Monocyte (primary cell): ENCODE results near the gene TMEM18.

GRCh38 chr2:42854-43265, 3.4 kb downstream of the FAM110C start:
- PRO-cap, 2 experiments: no peak in any of the 2 experiments

DNA sequence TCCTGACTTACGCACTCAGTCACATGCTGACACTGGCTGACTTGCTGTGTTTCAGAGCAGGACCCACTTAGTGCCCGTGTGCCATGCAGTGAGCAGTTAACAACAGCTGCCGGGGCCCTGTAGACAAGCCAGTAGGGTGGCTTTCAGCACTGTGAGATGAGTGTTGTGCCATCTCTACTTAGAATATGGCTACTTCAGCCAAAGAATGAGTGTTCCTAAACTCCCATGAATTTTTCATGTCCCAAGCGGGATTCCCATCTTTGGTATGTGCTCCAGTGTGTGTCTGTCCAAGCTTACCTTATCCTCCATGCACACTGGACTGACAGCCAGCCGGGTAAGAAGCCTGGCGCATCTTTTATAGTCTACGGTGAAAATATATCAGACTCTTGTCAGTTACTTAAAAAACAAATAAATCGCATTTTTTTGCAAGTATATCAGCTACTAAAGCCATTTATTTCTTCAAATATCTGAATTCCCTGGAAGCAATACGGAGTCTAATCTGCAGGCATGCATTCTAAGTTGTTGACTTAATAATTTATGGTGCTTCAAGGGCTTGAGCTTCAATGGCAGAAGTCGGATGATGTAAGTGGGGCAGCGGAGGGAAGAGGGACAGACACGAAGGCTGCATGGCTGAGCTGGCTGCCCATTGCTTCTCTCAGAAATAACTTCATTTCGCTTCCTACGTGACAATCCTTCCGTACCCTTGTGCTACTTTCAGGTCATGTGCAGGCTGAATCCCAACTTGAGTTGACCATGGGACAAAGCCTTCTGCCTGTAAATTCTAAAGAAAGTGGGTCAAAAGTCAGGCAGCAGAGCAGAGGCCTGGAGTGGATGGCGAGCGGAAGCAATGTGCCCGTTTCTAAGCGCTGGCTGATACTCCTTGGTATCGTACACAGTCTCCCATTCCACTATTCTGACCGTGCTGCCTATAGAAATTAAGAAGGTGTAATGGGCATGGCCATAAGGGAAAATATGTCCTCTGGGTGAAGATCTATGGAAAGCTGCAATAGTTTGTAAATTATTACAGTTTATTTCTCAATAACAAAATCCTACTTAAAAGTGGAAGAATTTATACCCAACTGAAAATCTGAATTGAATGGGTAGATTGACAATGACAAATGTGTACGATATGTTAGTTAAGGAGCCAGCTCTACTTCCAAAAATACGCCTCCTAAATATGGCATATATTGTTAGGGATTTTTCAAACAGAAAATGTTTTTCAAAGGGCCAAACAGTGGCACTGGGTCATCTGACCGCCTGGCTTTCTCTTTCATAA, 4.6 kb downstream of the ALKAL2 start:
- PRO-cap, 2 experiments: no peak in any of the 2 experiments

GRCh38 chr2:393538-394931, 106.1 kb upstream of the ALKAL2 start:
- PRO-cap, 2 experiments: no peak in any of the 2 experiments

DNA sequence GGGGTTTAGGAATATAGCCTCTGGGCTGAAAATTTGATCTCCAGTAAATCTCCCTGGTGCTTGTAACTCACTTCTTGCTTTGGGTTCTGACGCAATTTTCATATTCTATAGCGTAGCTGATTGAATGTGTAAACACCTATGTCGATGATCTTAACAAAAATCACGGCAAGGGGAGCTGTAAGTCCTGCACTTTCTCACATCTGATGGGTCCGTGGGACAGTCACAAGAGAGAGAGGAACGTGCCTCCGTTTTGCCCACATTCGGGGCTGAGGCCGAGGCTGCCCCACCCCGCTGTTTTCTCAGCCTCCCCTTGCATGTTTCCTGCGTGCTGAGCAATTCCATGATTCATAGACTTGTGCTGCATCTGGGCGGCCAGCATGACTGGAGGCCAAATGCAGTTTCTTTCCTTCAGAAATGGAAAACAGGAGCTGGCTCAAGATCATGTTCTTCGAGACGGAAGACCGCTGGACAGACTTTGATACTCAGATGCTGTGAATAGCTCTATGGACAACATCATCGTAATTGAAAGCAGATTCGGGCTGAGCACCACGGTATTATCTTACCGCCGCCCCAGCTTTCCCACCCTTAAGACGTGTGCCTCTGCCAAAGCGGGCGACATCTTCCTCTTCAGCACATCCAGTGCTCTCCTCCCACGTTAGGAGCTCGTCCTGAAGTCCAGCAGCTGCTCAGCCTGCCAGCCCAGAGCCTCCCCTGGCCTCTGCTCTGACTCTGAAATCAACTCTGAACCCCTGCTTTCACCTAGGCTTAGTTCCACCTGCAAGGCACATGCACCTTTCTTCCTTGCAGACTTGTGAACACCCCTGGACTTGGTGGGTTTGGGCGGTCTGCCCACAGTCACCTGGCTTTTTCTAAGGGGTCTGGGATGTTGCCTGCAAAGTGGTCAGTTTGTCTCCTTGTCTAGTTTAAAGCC, 109.0 kb downstream of the TMEM18 start:
- PRO-cap, 2 experiments: no peak in any of the 2 experiments

DNA sequence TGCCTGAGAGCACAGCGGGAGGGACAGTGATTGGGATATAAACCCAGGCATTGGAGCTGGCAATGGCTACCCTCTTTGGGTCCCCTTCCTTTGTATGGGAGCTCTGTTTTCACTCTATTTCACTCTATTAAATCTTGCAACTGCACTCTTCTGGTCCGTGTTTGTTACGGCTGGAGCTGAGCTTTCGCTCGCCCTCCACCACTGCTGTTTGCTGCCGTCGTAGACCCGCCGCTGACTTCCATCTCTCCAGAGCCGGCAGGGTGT, 84.9 kb downstream of the TMEM18 start:
- PRO-cap, 2 experiments: no peak in any of the 2 experiments

DNA sequence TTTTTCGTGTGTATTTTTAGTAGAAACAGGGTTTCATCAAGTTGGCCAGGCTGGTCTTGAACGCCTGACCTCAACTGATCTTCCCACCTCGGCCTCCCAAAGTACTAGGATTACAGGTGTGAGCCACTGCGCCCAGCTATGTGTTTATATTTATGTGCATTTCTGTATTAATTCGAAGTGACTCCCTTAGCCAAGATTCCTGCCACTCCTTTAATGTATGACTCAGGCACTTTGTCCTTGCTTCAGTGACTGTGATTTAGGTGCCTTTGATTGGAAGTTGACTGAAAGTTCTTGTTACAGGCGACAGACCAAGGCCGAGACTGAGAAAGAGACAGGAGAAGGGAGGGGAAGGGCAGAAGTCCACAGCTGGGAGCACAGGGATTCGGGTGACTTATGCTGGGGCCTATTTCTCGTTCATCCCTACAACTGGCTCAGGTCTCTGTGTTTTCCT, 42.7 kb downstream of the TMEM18 start:
- PRO-cap, 2 experiments: no peak in any of the 2 experiments

- PRO-cap, 2 experiments: peak in 2 of 2 experiments; most common plus-strand start chr2:676944 (in 2); most common minus-strand start chr2:677136 (in 2)
Measured at GRCh38 chr2:676600-677627, at the start of gene TMEM18. Gene TMEM18 (minus strand): TSS chr2:677406.

- PRO-cap, 2 experiments: no peak in any of the 2 experiments
Measured at GRCh38 chr2:1503354-1504165, 90.3 kb downstream of the TPO start.

GRCh38 chr2:1518273-1518854, 105.1 kb downstream of the TPO start:
- PRO-cap, 2 experiments: no peak in any of the 2 experiments

- PRO-cap, 2 experiments: no peak in any of the 2 experiments
Measured at GRCh38 chr2:1560932-1561318, 147.7 kb downstream of the TPO start.

DNA sequence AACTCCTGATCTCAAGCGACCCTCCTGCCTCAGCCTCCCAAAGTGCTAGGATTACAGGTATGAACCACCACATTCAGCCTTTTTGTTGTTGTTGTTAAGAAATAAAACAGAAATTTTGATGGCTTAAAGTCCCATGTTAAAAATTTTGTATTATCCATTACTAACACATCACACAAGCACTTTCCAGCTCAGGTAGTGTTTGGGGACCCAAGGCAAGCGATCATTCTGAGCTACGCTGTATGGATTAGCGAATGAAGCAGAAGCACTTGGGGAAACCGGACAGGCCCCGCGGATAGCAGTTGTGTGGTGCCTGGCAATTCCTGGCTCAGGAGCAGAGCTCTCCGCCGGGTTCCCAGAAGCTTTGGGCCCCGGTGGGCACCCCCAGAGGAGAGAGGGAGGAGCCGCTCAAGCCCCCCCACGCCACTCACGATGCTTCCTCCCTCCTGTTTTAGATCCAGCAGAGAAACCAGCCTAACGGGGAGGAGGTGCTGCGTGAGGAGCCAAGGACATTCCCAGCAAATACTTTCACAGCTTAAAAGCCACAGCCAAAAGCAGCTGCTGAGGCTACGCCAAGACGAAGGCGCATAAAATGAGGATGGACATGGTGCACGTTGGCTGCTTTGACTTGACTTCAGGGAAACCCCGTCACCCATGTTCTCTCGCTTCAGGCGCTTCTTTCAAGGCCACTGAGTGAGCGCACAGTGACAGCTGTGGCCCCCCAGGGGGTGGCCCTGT, 71.9 kb upstream of the PXDN start:
- PRO-cap, 2 experiments: no peak in any of the 2 experiments

GRCh38 chr2:3369058-3369525, 8.5 kb downstream of the EIPR1 start:
- PRO-cap, 2 experiments: no peak in any of the 2 experiments

- PRO-cap, 2 experiments: no peak in any of the 2 experiments
Measured at GRCh38 chr2:3476219-3477312, 42.8 kb downstream of the ADI1 start.

GRCh38 chr2:3488597-3489510, 30.5 kb downstream of the ADI1 start:
- PRO-cap, 2 experiments: no peak in any of the 2 experiments

DNA sequence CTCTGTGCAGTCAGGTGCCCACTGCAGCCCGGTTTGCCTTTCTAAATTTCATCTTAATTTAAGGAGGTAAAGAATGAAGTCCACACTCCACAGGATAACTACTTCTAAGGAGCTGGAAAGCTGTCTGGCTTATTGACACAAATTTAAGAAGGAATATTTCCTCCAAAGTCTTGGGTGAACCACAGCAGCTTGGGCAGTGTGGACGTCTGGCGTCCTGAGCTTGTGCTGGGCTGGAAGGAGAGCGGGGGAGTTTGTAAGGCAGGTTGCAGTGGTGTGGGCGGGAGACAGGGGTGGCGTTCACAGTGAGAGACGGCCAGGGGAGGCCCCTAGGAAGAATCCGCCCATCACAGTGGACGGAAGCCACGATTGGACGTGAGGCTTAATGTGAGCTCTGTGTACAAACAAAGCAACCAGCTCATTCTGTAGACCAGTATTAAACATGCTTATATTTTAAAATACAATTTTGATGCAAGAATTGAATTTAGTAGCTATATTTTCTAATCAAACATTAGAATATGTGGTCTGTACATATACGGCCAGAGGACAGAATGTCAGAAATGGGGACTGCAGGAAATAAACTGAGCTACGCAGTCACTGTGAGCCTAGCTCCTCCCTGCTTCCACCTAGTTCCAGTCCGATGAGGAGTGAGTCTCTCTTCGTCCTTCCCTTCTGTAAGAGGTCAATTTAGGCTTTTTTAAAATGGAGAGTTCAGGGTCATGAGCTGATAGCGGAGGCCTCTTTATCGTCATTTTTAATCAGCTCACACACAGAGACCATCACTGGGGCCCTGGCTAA, 25.6 kb downstream of the ADI1 start:
- PRO-cap, 2 experiments: no peak in any of the 2 experiments

- PRO-cap, 2 experiments: no peak in any of the 2 experiments
Measured at GRCh38 chr2:3611049-3611703, 16.3 kb downstream of the COLEC11 start.

- PRO-cap, 2 experiments: no peak in any of the 2 experiments
Measured at GRCh38 chr2:3739202-3739542, 35.8 kb downstream of the DCDC2C start.

GRCh38 chr2:3859230-3859471, 155.8 kb downstream of the DCDC2C start:
- PRO-cap, 2 experiments: no peak in any of the 2 experiments

DNA sequence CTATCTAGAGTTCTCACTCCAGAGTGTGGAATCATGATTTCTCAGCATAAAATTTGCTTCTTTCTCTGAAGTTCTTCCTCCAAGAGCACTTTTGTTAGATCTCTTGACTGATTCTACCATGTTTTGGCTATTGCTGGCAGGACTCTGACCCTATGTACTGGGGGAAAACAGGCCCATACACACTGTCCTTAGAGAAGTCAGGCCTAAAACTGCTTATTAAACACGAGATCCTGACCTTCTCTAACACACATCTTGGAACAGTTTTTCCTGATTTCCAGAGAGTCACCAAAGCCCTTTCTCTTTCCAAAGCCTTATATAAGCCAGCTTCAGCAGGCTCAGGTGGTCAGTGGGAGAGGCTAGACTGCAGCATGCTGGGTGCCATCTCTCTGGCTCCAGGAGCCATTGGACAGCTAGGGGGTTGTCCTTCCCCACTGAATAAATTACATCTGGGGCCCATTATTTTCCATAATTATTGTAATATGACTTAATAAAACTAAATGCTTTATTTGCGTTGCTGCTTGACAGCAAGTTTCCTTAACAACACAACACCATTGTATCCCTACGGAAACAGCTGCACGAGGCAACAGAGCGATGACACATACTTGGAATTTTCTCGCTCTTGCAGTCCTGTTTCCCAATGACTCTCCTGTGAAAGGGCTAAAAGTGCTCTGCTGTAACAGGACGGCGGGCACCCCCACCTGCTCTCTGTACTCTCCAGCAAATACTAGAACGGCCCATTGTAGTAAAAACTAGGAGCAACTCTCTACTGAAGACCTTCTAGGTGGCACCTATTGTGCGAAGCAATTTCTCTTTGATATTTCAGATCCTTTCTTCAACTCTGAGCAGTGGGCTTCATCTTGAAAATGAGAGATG, 160.5 kb downstream of the RNF144A start:
- PRO-cap, 2 experiments: no peak in any of the 2 experiments

DNA sequence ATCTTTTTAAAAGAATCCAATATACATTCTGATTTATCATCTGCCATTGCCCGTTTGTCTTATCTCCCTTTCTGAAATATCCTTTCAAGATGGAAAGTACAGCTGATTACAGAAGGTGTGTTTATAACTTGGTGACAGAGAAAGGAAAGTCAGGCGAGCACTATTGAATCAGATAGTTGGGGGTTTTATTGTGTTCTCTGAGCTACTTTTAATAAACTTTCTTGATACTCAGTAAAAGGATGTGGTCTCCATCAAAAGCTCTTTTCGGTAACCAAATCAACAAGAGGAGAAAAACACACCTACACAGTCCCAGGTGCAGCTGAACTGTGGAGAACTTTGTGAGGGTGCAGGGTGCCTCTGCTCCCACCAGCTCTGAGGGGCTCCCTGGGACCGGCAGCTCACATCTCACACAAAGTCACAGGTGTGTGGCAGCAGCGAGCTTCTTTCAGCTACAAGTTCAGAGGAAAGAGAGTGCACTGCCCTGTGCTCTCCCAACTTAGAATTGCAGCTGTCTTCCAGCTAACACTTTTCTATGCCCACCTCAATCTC, 650.4 kb downstream of the RNF144A start:
- PRO-cap, 2 experiments: no peak in any of the 2 experiments